ENCODE measurements around a stretch of chr21.

- PRO-cap, 7 experiments: peak in 3 of 7 experiments; most common plus-strand start chr21:45479937 (in 3); most common minus-strand start chr21:45479783 (in 1)
These were observed 62.4 kb downstream of the SLC19A1 start for GRCh38 chr21:45479731-45480266.

- PRO-cap, 7 experiments: no peak in any of the 7 experiments
These were observed 7.6 kb downstream of the SLC19A1 start for GRCh38 chr21:45534448-45535299.

DNA sequence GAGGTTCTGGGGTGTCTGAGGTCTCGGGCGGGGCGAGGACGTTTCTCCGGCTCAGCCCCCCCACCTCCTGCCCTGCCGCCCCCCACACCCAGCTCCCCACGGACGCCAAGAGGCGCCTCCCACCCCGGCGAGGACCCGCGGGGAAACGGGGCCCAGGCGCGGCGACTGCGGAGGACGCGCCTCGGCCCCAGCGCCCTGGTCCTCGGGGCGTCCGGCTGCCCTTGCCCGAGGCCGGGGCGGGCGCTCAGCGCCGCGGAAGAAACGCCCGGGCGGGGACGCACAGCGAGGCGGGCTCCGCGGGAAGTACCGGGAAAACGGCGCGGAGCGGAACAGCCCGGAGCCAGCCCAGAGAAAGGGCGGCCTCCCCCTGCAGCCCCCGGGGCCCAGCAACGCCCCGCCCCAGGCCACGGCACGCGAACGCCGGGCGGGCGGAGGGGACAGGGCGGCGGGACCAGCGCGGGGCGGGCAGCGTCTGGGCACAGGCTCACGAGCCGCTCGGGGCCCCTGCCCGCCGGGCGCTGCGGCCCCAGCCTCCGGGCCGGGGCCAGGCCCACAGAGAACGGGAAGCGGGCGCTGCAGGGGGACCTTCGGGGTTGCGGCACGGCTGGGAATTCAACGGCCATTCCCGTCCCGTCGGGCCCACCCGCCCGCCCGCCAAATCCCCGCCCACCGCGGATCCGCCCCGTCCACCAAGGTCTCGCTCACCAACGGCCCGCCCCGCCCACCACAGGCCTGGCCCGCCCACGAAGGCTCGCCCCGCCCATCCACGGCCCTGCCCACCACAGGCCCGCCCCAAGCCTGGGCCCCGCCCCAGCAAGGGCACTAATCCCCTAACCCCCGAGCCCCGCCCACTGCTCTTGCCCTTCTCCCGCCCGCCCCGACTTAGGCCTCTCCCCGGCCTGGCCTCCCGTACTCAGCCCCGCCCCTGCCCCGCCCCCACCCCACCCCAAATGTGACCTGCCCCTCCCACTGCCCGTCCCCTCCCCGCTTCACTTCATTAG lies 899 bp upstream of the PCBP3 start:
- PRO-cap, 7 experiments: peak in 6 of 7 experiments; most common minus-strand start position 709 of the sequence (in 3)

DNA sequence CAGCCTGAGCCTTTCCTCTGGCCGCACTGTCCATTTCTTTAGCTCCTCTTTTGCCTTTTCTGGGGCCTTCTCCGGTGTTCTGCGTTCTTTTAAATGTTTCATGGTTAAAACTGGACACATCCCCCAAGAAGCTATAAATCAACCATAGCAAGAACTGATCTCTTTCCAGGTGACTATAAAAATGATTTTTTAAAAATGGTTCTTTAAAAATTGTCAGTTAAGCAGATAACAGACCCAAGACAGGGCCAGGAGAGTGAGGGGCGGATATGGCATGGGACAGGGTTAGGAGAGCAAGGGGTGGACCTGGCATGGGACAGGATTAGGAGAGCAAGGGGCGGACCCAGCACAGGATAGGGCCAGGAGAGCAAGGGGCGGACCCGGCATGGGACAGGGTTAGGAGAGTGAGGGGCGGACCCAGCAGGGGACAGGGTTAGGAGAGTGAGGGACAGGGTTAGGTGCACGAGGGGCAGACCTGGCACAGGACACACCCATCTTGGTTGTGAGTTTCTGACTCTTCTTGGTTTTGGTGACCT lies 159.2 kb upstream of the COL6A1 start:
- PRO-cap, 7 experiments: no peak in any of the 7 experiments

- PRO-cap, 7 experiments: no peak in any of the 7 experiments
These were observed 80.3 kb upstream of the COL6A1 start for GRCh38 chr21:45901059-45901837.

GRCh38 chr21:45979036-45979471 lies 2.5 kb upstream of the COL6A1 start:
- PRO-cap, 7 experiments: no peak in any of the 7 experiments

GRCh38 chr21:46229101-46229755 lies 654 bp upstream of the LSS start:
- PRO-cap, 7 experiments: peak in 5 of 7 experiments; most common plus-strand start chr21:46229247 (in 4)

GRCh38 chr21:46243131-46243848 lies 14.7 kb upstream of the LSS start:
- PRO-cap, 7 experiments: no peak in any of the 7 experiments

GRCh38 chr21:46254362-46255075 lies 25.9 kb upstream of the LSS start:
- PRO-cap, 7 experiments: no peak in any of the 7 experiments

GRCh38 chr21:46284080-46284626 lies 1.3 kb downstream of the MCM3AP start:
- PRO-cap, 7 experiments: no peak in any of the 7 experiments

DNA sequence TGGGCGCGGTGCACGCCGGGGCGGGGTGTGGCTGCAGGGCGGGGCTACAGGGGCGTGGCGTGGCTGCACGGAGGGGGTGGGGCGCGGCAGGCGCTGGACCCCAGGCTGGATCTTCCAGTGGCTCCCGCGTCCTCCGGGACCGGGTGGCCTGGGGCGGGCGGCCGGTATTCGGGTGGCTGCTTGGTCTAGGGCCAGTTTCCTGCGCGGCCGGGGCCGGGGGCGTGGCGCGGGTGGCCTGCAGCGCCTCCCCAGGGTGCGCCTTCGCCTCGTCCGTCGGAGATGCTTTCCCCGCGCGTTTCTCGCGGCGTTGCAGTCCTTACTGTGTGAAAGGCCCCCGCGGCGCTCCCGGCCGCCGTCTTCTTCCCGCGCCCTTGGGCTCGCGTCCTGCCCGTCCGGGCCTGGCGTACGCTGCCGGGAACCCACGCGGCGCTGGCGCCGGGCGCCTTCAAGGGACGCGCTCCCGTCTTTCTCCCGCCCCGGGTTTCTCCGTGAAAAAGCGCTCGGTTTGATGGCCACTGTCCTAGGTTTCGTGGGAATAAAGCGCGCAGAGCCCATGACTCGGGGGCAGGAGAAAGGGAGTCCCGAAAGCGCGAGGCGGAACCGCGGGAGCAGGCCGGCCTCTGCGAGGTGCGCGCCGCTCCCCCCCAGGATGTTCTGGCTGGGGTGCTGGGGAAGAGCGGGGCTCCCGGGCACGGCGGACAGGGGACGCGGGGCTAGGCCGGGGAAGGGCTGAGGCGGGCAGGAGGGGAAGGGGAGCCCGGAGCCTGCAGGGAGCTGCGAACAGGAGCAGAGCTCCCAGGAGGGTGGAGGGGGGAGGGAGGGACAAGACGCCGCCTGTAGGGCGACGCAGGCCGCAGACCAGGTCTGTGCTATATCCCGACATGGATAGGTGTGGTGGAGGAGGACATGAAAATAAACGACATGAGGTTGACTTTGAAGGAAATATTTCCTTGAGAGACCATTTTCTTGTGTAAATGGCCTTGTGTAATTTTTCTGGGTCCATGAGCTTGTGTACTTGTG lies 938 bp downstream of the PCNT start:
- PRO-cap, 7 experiments: peak in 7 of 7 experiments; most common plus-strand start position 117 of the sequence (in 6)

- PRO-cap, 7 experiments: no peak in any of the 7 experiments
These were observed 47.7 kb upstream of the DIP2A start for GRCh38 chr21:46410766-46411663.

GRCh38 chr21:46457710-46458767 lies 652 bp upstream of the DIP2A start:
- PRO-cap, 7 experiments: peak in 7 of 7 experiments; most common plus-strand start chr21:46458233 (in 4); most common minus-strand start chr21:46458688 (in 7)

DNA sequence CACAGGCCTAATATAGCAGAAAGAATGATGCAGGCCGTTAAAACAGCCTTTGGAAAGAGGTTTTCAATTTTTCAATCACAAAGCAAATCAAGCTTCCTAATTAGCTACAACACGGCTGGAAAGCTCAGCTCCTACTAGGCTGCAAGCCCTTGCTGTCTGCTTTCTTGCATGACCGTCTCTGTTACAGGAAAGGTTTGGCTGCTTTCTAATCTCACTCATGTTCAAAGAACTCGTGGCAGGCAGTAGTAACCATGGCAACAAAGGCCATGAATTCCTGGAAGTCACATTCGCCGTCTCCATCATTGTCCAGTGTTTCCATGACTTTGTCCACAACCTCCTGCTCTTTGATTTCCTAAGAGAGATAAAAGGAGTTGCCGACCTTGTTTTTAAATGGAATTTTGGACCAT lies 5.7 kb downstream of the S100B start:
- PRO-cap, 7 experiments: peak in 2 of 7 experiments; most common minus-strand start position 180 of the sequence (in 1)